Cardiac atrium fibroblast (primary cell): ENCODE data around the gene RALBP1.

- RAMPAGE, long total RNA: no peak
Observed at GRCh38 chr18:8076262-8076807, 509.2 kb downstream of the PTPRM start.

- RAMPAGE, long total RNA: no peak
Observed at GRCh38 chr18:8139013-8139796, 470.0 kb upstream of the RAB12 start.

- RAMPAGE, long total RNA: no peak
Observed at GRCh38 chr18:8139813-8140505, 469.3 kb upstream of the RAB12 start.

DNA sequence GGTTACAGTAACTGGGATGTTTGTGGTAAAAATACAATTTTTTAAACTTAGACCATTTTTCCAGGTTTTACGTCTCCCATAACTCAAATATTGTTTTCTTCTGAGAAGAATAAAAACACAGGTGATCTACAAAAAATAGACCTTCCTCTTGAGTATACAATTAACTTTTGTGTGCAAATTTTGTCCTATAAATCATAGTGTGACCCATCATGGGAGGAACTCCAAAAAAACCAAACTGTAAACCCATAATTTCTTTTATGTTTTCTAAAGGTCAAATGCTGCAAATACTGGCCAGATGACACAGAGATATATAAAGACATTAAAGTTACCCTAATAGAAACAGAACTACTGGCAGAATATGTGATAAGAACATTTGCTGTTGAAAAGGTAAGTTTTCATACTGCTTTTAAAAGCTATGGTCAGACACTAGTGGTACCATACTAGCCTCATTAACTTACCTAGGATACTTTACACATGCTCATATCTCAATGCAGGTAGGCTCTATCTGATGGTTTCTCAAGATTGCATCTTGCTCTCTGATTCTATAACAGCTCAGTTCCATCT is 238.5 kb upstream of the RAB12 start:
- RAMPAGE, long total RNA: no peak

- RAMPAGE, long total RNA: no peak
Observed at GRCh38 chr18:8705853-8706773, 757 bp downstream of the MTCL1 start.

DNA sequence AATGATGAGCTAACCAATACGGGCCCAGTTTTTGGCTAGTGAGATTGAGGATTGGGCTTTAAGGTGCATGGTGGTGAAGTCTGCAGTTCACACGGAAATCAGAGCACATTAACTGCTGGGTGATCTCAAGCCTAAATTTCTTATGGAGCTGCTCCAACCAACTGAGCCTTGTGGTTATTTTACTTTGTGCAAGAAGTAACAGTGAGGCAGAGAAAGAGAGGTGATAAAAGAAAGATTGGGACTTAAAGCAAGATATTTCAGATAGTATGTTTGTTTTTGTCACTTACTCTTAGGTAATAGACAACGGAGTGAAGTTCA is 2.4 kb downstream of the MTCL1 start:
- RAMPAGE, long total RNA: no peak

GRCh38 chr18:8943843-8944272 is 158.6 kb upstream of the NDUFV2 start:
- RAMPAGE, long total RNA: no peak

- RAMPAGE, long total RNA: no peak
Observed at GRCh38 chr18:9073398-9074265, 28.9 kb upstream of the NDUFV2 start.

GRCh38 chr18:9117165-9117741 is 14.8 kb downstream of the NDUFV2 start:
- RAMPAGE, long total RNA: no peak

DNA sequence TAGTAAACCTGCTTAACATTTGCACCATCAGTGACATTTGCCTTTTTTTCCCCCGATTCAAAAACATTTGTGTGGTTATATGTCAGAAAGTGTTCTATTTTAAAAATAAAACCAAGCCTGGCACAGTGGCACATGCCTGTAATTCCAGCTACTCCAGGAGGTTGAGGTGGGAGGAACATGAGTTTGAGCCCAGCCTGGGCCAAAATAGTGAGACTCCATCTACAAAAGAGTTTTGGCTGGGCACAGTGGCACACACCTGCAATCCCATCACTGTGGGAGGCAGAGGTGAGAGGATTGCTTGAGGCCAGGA is 9.5 kb downstream of the ANKRD12 start:
- RAMPAGE, long total RNA: no peak

DNA sequence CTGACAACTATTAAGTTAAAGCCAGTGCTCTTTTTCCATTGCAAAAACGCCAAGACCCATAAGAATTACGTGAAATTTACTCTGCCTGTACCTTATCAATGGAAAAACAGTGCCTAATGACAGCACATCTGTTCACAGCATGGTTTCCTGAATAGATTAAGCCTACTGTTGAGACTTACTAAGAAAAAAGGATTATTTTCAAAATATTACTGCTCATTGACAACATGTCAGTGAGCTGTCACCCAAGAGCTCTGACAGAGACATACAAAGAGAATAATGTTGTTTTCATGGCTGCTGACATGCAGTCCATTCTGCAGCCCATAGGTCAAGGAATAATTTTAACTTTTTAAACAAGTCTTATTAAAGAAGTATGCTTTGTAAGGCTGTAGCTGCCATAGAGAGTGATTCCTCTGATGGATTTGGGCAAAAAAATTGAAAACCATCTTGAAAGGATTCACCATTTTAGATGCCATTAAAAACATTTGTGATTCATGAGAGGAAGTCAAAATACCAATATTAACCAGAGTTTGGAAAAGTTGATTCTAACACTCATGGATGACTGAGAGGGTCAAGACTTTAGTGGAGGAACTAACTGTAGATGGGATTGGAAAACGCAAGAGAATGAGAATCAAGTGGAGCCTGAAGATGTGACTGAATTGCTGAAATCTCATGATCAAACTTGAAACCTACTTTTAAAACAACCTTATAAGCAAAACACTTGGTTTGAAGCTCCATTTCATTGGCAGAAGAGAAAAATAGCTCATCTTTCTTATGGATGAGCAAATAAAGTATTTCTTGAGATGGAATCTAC is 53.2 kb downstream of the ANKRD12 start:
- RAMPAGE, long total RNA: no peak

DNA sequence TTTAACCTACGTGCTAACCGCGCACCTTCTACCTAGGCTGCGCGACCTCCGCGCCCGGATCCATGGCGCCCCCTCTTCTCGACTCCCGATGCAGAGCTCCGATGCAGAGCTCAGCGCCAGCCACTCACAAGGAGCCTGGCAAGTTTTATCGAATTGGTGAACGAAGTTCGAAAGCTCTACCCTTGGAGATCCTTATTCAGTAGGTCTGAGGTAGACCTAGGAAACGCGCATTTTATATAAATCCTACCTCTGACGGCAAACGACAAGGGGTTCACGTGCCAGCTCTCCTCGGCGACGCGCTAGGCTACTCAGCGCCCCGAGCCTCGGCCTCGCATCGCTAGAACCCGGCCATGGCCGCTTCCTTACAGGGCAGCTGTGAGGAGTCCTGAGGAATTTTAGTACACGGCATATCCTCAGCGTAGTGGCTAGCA is 668 bp upstream of the TWSG1 start:
- RAMPAGE, long total RNA: no peak

DNA sequence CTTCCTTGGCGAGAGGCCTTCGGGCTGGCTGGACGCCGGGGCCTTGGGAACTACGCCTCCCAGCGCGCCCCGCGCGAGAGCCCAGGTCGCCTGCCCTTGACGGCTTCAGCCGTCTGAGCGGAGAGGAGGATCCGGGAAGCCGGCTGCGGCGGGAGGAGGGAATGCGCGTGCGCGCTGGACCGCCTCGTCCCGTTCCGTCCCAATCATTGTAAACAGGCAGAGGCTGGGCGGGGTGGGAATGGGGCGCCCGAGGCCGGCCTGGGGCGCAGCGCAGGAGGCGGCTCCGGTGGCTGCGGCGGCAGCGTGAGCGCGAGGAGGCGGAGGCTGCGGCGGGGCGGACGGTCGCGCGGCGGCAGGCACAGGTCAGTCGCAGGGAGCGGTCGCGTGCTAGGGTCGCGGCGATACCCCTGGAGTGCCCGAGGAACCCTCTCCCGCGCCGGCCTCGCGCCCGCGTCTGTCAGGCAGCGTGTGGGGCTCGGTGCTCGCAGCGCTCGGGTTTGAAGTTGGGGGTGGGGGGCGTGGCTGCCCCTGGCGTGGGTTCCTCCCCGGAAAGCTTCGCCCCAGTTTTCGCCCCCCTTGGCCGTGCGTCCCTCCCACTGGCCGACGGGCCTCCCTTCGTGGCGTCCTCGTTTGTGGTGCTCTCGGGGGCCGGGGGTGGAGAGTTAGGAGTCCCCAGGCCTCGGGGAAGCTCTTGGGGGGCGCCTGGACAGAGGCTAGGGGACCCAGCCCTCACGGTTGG is at the start of gene RALBP1:
TSS of gene RALBP1 (plus strand) at position 184 of the 739 bp plus-strand sequence.
- RAMPAGE, long total RNA: start-site peak on the plus strand centred at position 305 of the sequence, 65 bp wide, 87 and 26 reads in 2 replicates

GRCh38 chr18:9524422-9524877 is 49.1 kb downstream of the RALBP1 start:
- RAMPAGE, long total RNA: no peak

DNA sequence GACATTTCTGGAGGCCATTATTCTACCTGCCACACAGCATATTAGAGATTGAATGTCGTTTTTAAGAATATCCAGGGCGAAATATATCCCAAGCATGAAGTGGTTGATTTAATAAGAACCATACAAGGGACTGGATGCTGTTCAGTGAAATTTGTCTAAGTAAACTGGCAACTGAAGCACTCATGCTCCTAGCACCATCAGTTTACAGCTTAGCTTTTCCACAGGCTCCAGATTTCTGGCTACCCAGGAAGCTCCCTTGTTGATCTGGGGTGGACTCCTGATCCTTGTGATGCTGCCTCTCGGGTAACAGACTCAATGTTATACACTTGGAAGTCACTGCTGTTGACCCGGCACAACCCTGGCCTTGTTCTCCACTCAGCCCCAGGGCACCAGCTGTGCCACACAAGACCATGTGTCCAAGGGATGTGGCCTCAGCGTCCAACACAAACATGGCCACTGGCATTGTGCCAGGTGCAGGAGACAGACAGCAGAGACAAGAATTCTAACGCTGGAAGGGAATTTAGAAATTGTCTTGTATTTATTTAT is 38.9 kb upstream of the PPP4R1 start:
- RAMPAGE, long total RNA: no peak

DNA sequence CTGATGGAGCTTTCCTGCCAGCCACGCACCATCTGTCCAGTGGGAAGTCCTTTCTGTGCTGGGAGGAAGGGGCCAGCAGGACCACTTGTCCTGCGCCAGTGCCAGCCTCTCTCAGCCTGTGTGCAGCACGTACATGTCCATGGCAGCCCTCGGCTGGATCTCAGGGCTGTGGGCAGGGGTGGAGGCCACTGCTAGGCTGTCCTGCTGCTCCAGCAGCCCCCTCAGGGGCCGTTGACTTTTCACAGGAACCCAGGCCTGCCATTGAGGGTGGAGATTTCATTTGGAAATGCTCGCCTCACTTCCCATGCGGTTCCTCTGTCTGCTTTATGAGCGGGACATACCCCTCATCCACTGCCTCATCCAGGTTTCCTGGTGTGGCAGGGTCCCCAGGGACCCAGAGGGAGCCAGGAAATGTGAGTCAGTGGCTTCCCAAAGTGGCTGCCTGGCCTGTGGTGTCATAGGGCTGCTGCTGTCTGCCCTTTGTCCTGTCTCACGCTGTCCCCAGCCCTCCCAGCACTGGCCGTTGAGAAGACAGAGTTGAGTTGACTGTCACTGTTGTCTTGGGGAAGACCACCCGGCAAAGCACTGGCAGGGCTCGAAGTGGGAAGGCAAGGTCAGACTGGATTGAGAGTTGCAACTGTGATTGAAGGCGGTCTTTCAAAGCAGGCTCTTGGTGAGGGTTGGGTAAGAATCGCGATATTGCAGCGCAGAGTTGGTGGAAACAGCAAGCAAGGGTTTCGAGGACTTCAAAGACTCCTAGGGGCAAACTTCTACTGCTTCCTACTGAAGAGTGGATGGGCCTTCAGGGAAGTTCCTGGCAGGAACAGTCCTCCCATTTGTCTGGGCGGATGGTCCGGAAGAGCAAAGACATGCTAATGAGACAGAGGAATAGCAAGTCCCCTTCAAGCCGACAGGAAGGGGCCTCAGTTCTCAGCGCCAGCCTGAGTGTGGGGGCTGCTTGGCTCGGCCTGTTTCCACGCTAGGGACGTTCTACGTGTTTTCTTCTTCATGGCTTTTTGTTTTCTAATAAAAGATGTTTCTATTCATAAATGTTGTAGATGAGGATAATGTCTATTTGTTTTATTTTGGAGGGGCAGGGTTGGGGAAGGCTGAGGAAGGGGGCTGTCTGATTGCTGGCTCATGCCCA is 33.8 kb downstream of the RAB31 start:
- RAMPAGE, long total RNA: no peak

GRCh38 chr18:9757606-9758480 is 49.7 kb downstream of the RAB31 start:
- RAMPAGE, long total RNA: no peak

GRCh38 chr18:9785735-9786194 is 77.7 kb downstream of the RAB31 start:
- RAMPAGE, long total RNA: no peak

DNA sequence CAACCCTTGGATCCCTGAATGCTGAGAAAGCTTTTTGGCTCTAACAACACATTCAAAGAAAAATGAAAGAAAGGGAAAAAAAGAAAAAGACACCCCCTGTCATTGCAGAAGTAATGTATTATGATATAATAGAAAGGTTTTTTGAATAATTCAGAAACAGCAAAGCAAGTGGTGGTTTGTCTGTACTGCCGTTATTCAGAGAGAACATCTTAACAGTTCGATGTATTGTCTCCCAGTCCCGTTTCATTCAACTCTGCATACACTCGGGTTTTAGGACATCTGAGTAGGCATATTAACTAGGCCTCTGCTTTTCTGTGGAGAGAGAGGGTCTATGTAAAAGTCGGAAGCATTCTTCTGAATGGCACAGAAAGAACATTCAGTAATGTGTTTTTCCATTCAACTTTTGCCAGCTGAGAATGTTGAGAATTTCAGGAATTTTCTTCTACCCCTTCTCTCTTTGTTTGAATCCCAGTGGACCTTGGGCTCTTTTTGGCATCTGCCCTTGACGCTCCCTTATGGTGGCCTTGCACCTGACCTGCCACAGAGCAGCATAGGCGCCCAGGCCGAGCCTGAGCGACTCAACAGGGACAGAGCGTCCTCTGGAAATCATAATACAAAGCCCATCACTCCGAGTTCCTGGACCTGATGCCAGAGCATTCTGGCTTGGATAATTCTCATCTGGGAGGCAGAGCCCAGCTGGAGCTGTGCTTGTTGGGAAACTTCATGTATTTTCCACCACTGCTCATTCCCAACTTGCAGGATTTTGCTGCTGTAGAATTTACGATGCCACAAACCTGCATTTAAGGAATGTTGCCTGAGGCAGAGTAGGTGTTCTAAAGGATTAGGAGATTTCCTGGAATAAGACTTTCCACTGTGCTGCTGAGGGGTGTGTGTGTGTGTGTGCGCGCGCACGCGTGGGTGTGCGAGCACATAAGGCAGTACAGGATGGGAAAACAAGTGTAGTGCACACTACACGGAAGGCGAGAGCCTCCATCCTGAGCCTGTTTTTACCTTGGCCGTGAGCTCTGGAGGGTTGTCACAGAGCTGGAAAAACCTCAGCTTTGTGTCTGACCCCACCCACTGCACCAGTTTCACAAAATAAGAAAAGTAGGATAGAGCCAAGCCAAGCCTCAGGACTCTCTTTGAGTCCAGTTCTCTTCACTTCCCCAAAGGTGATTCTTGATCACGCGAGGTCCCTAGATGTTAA is 77.2 kb upstream of the TXNDC2 start:
- RAMPAGE, long total RNA: no peak

- RAMPAGE, long total RNA: no peak
Observed at GRCh38 chr18:9827258-9828695, 58.0 kb upstream of the TXNDC2 start.